Zone of skin (tissue), 1 donor: ENCODE results near the genes OR4A16, OR5L1, OR5D18 and TRIM51.

- RRBS, result no CpG with 5 or more reads among the region's 2 CpGs
Measured at GRCh38 chr11:47849131-47849330, 881 bp upstream of the NUP160 start.

- RRBS, result 26% methylated on average over 3 of the region's 19 CpGs
Measured at GRCh38 chr11:47979331-47980072, 857 bp upstream of the PTPRJ start.

- RRBS, result 52% methylated on average over 2 of the region's 10 CpGs
Measured at GRCh38 chr11:48013176-48014243, 33.2 kb downstream of the PTPRJ start.

- RRBS, result no CpG with 5 or more reads among the region's 5 CpGs
Measured at GRCh38 chr11:48031807-48032480, 51.6 kb downstream of the PTPRJ start.

- RRBS, result no CpG with 5 or more reads among the region's 2 CpGs
Measured at GRCh38 chr11:48072230-48072753, 91.9 kb downstream of the PTPRJ start.

DNA sequence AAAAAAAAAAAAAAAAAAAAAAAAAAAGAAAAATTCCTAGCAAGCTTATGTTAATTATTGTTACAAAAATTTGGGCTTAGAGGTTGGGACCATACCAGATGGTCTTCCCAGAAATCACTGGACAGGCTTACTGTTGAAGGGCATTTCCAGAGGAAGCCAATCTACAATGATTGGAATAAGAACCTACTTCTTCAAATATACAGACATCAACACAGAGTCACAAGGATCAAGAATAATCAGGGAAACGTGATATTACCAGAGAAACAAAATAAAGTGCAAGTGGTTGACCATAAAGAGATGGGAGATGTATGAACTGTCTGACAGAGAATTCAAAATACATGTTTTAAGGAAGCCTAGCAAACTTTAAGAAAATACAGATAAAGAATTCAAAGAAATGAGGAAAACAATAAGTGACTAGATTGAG, 102.2 kb upstream of the OR4B1 start:
- RRBS, result no CpG with 5 or more reads among the region's 1 CpG

GRCh38 chr11:48135857-48136393, 80.7 kb upstream of the OR4B1 start:
- RRBS, result no CpG with 5 or more reads among the region's 14 CpGs

GRCh38 chr11:49177952-49178309, 30.5 kb downstream of the FOLH1 start:
- RRBS, result no CpG with 5 or more reads among the region's 3 CpGs

DNA sequence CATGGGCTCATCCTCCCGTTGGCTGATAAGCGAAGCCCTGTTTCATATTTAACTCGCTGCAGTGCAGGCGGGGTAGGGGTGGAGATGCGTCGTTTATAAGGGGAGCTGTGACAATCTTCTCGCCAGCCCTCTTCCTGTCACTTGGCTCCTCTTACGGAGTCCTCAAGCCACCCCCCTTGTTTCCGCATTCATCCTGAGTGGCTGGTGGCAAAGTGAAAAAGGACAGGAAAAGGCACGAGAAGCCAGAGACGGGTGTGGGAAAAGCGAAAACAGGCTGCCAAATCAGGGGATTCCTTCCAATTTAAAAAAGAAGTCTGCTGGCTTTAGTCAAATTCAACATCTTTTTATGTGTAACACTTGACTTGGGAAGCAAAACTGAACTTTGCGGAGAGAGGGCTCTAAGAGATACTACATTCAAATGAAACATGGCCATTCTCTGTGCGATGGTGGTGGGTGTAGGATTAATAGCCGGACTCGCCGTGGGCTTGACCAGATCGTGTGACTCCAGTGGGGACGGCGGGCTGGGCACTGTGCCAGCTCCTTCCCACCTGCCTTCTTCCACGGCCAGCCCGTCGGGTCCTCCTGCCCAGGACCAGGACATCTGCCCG, 187.5 kb upstream of the OR4C12 start:
- RRBS, result no CpG with 5 or more reads among the region's 24 CpGs

- RRBS, result no CpG with 5 or more reads among the region's 4 CpGs
Measured at GRCh38 chr11:55342821-55343493, at the start of gene OR4A16. Gene OR4A16 (plus strand): TSS chr11:55343201.

- RRBS, result no CpG with 5 or more reads among the region's 3 CpGs
Measured at GRCh38 chr11:55811152-55811664, at the start of gene OR5L1. Gene OR5L1 (plus strand): TSS chr11:55811367.

DNA sequence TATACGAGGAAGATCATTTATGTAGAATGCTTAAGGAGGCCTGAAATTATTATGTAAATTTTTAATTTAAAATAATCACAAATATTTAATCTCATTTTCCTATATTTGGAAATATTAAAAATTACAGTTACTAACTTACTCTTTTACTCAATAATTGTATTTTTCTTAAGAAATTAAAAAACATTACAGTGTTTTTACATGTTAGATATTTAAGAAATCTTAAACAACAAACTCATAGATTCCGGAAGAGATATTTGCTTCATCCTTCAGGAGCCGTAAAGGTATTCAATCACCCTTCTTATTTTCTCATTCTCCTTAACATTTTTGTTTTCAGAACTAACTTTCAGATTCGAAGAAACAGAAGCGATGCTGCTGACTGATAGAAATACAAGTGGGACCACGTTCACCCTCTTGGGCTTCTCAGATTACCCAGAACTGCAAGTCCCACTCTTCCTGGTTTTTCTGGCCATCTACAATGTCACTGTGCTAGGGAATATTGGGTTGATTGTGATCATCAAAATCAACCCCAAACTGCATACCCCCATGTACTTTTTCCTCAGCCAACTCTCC, at the start of gene OR5D18:
Gene OR5D18, plus strand, starts transcription at position 367 of the 570 bp plus-strand sequence.
- RRBS, result no CpG with 5 or more reads among the region's 6 CpGs

DNA sequence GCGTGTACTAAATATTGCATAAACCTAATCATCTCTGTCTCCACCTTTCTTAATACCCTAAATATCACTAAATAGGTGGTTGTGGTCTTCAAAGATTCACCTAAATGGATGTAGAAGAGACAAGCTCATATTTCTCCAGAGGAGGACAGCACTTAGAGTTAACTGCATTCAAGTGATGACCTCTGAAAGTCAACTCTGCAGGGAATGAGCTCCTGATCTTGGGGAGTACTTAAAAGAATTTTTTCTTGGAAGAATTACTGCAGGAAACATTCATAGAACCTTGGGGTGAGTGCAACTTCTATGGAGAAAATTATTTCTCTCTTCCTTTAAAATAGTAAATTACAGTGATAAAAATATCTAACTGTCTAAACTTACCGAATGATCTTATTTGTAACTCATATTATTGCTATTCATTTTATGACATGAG, at the start of gene TRIM51:
Gene TRIM51, plus strand, starts transcription at position 198 of the 427 bp plus-strand sequence.
- RRBS, result no CpG with 5 or more reads among the region's 2 CpGs

- RRBS, result 12% methylated on average over 2 of the region's 15 CpGs
Measured at GRCh38 chr11:57309706-57310387, 14.9 kb downstream of the TNKS1BP1 start.

- RRBS, result no CpG with 5 or more reads among the region's 8 CpGs
Measured at GRCh38 chr11:57327584-57328037, 2.9 kb upstream of the TNKS1BP1 start.

DNA sequence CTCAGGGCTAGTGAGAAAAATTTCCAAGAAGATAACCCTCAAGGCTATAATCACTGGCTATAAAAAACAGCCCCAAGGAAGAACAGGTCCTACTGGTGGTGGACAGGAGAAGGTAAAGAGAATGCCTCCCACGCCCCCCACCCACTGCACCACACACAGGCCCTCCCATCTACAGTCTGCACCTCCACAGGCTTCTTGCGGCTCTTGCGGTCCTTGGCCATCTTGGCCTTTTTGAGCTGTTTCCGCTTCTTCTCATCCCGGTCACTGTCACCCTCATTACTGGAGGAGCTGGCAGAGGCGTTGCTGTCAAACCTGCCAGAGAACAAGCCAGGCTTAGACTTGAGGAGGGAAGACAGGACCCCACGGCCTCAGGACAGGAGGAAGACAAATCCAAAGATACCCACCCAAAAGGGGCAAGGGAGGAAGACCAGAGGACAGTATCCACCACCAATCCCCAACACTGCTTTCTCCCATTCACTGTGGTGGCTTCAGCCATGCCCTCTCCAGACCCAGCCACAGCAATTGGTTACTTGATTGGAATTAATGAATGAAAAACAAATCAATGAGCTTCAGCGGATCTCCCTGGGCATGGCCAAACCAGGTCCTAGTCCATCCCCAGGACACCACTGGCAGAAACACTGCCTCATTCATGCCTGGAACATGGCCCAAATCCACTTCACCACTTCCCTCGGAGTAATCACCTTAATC, 3.5 kb upstream of the TNKS1BP1 start:
- RRBS, result no CpG with 5 or more reads among the region's 9 CpGs

DNA sequence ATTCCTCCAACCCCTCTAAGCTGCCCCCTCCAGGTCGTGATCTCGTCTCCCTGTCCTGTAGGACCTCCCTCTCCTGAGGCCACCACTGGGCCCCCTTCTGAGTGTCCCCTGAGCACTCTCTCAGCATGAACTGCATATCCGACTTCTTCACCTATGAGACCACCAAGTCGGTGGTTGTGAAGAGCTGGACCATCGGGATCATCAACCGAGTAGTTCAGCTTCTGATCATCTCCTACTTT, 193 bp downstream of the P2RX3 start:
- RRBS, result no CpG with 5 or more reads among the region's 6 CpGs

GRCh38 chr11:57406836-57407754, 16.6 kb upstream of the PRG2 start:
- RRBS, result no CpG with 5 or more reads among the region's 8 CpGs

DNA sequence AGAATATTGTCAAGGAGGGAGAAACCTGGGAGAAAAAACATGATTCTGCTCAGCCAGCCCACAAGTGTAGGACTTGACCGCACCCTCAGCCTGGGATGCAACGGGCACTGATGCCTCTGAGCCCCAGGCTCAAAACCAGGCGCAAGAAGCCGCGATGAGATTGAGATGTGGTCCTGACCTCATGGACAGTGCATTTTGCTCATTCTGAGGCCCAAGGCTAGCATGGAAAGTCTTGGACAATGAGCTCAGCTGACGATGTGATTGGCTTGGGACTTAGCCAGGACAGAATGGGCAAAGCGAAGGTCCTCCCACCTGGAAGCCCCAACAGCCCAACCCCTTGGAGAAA, 2.9 kb downstream of the SLC43A3 start:
- RRBS, result no CpG with 5 or more reads among the region's 7 CpGs

DNA sequence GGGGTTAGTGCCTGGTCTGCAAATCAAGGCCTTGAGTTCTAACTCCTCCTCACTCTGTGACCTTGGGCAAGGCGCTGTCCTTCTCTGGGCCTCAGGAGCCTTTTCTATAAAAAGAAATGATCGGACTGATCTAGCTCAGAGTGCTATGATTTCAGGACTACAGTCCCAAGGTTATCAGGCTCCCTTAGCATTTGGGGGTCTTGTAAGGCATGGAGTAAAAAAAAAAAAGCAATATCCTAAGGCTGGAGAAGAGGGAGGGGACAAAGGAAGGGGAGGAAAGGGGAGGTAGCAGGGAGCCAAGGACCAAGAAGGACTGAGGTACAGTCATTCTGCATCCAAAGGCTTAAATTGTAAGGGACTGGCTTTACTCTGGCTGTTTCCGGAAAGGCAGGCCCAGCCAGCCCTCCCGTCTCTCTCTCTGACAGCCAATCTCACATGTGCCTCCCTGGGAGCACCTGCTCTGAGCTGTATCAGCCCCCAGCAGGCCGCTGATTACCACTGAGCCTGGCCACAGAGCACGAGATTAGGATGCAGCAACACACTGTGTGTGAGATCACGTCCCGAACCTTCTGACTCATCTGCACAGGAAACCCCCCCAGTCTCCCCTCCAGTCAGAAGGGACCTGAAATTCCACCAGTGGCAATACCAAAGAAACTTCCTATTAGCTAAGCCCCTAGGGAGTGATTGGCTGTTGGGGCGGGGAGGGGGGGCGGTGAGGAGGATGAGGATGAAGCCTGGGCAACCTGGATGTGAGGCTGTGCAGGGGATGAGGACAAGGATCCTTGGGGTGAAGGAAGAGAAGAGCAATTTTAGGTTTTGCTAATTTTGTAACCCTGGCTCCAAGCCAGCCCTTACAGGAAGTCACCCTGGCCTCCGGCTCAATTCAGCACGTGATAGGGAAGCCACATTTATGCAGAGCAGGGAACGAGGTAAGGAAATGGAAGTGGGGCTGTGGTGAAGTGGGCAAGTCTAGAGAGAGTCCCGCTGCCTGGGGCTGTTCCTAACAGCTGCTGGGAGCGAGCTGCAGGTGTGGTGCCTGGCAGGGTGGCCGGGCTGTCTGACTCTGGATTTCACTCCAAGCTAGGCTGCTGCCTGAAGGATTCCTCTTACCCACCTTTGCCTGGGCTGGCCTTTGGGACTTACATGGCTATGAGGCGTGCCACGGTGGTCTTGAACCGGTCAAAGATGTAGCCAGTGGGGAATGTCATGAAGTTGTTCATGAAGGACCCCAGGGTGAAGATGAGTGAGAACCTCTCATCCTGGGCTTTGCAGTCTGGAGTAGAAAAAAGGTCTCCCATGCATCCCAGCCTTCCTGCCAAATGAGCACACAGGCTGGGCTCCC, 2.1 kb downstream of the SLC43A3 start:
- RRBS, result 10% methylated on average over 4 of the region's 19 CpGs